ENCODE results near the genes TAFA3 and RSBN1.

GRCh38 chr1:112056925-112057299 lies 67.4 kb upstream of the KCND3 start:
- RRBS: no CpG with 5 or more reads among the region's 3 CpGs

DNA sequence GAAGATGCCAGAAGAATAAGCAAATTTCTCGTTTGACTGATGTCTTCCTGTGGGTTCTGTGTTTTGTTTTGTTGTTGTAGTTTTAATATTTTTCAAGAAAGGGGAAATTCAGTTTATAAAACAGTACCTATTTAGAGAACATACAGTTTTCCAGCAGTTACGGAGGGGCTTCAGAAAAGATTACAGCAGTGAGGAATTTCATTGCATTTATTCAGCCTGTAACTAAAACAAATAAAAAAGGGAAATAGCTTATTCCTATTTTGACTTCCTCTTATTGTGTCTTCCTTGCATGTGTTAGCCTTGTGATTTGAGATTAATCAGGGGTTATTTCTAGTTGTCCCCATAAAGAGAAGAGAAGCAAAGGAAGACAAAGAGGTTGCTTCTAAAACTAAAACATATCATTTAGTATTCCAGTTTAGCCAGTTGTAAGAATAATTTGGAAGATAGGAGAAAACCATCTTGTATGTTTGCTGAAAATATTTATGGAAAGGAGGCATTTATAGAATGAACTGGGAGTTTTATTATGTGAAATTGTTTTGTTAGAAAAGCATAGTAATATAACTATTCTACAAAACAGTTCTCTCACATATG lies 35.1 kb downstream of the CTTNBP2NL start:
- RRBS: no CpG with 5 or more reads among the region's 2 CpGs

DNA sequence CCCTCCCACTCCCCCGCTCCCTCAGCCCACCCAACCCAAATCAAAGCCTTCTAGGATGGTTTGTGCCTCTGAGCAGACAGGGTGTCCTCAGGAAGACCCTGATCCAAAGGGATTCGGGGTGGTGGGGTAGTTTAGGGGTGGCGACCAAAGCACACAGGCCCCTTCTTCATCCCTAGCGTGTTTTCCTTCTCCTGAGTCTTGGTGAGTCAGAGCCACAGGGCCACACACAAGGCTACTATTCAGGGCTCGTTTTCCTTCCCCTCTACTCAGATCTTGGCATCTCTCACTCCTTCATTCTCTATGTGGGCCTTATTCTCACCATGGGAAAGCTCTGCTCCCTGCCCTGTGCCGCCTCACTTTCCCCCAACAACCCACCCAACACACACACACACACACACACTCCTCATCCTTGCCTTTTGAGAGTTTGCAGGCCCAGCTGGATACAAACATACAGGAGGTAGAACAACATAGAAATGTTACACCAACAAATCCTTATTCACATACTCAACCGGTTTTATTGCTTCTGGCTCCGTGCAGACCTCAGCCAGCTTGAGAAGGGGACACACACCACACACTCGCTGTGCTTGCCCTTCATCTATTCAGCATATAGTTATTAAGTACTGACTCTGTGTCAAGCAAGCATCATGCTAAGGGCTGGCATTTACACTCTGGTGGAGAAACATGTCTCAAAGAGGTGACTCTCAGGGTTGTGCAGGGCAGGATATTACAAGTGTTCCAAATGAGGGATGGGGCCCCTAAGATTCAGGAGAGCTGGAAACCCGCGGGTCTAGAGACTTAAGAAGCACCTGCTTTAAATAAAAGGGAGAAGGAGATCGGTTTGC lies 43.5 kb upstream of the WNT2B start:
- RRBS: no CpG with 5 or more reads among the region's 12 CpGs

GRCh38 chr1:112472017-112472553 lies 36.7 kb upstream of the WNT2B start:
- RRBS: no CpG with 5 or more reads among the region's 2 CpGs

DNA sequence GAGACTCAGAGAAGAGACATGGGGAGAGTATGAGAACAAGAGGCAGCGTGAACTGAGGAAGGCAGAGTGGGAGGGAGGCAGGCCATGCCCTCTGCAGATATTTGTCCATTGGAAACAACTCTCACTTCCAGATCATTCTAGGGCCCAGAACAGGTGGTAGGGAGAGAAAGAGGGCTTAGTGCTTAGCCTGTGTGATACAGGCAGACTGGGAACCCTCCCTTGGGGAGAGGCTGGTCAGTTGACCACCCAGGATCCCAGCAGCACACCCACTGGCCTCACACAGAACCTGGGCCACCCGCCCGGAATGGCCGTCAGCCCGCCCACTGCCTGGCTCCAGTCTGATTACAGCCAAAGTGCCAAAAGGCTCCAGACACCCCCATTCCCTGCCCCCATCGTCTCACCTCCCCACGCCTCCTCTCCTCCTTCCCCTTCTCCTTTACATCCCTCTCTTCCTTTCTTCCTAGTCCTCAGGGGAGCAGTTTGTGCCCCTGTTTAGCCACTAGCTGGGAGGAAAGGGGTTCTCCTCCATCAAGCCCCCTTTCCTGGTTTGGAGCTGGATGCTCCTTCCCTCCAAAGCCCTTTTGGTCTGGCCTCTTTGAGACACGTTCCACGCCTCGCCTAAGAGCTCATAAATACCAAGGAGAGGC lies 4.8 kb upstream of the WNT2B start:
- RRBS: no CpG with 5 or more reads among the region's 10 CpGs

GRCh38 chr1:112520270-112520821 lies 11.6 kb downstream of the WNT2B start:
- RRBS: no CpG with 5 or more reads among the region's 11 CpGs

DNA sequence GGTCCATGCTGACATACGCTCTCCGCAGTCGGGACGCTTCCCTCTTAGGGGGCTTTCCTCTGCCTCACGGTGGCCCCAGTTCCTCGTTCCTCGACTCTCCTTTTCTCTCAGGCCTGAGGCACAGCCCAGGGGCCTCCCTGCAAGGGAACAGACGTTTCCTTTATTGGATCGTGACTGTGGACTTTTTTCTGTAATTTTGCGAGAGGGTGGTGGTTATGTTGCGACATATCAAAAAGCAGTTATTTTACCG lies 283 bp downstream of the CAPZA1 start:
- RRBS: no CpG with 5 or more reads among the region's 12 CpGs

DNA sequence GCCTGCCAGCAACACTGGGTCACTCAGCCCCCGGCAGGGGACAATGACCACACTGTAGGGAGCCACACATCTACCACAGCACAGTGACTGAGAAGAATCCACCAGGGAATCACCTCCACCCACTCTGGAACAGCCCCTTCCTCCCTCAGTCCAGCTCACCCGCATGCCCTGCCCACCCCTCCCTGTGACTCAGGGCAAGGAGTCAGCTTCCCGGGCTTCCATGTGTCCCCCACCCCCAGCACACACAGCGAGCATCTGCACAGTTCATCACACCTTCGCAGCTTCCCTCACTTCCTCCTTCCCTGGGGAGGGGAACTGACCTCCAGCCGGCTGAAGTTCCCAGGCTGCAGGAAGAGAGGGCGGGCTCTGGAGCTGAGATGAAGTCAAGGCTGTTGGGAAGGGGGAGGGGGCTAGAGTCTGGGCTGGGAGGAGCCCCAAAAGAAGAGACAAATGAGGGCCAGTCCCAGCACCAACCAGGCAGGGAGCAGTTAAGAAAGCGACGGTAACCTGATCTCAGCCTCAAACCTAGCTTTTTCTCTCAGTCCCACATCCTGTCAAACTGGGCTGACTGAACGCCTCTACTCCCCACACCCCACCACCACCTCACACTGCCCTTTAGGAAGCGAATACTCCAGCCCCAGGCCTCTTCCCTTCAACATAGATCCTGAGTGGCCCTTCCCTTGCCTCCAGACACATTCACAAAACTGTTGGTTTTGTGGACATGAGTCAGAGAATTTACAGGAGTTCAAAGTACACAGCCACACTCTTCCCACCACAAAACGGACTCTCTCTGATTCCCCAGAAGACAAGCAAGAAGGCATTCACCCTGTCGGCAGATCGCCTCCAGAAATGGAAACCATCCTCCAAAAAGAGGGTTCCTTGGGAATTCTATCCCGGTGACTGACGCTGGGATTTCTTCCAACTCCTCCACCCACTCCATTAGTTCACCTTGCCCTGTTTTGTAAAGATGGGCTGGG lies 1.9 kb downstream of the RHOC start:
- RRBS: no CpG with 5 or more reads among the region's 16 CpGs

GRCh38 chr1:112718510-112719155 lies at the start of gene TAFA3:
TSS of gene TAFA3 (plus strand) at chr1:112718905.
- RRBS: 8% methylated on average over 16 of the region's 39 CpGs

DNA sequence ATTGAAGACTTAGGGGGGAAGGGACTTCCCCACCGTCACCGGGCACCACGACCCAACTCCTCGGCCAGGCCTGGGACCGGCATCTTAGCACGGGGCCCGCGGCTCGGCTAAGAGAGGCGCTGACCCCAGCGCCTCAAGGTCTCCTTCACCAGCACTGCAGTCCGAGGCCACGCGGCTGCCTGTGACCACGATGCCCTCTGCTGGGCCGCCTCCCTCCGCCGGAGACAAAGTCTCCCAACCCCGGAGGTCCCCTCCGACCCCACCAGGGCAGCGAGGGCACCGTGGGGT lies 340 bp downstream of the SLC16A1 start:
- RRBS: 2% methylated on average over 4 of the region's 22 CpGs

DNA sequence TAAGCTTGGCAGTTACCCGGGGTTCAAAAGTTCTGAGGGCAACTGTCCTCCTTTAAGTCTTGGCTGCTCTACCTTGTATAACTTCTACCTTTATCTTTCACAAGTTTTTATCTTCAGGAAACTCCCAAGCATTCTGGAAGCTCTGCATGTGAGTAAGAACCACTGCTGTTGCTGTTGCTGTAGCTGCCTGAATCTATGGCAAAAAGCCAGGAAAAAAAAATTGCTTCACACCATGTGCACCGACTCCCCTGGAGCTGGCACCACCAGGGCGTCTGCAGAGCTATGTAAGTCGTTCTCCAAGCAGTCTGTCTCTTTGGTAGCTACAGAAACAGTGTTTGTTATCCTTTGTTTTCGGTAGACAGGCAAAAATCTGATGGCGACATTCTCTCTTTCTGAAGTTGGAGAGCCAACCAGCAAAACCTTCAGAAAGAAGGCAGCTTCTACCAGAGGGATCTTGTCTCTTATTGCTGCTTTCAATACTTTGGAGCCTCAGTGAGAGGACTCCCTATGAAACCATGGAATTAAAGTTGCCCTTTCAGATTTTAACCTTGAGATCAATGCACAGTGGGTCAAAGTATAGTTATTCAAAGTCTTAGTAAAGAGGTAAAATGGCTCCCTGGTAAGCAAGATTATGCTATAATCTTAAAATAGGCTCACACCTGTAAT lies 43.0 kb upstream of the SLC16A1 start:
- RRBS: no CpG with 5 or more reads among the region's 6 CpGs

GRCh38 chr1:113114419-113115253 lies 41.6 kb downstream of the LRIG2 start:
- RRBS: no CpG with 5 or more reads among the region's 6 CpGs

DNA sequence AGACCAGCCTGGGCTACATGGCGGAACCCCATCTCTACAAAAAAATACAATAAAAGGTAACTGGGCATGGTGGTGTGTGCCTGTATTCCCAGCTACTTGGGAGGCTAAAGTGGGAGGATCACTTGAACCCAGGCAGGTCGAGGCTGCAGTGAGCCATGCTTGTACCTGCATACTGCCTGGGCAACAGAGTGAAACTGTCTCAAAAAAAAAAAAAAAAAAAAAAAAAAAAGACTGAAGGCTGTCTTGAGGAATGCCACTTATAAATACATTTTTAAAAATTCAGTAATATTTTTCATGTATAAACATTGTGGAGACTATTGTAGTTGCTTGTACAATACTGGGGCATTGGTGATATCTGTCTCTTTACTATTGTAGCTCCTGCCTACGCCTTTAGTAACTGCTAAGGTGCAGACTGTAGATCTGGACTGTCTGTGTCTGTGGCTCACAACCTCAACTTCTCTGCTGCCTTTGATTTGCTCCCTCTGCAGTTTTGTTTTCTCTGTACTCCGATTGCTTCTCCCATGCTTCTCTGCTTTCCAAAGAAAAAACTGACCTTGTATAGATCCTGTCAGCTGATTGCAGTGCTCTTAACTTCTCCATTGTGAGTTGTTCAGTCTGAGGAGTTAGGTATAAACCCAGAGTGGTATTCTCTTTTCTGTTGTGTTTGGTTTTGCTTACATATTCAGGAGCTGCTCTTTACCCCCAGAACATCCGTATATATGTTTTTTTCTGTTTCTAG lies 15.1 kb downstream of the MAGI3 start:
- RRBS: no CpG with 5 or more reads among the region's 5 CpGs

GRCh38 chr1:113488575-113489465 lies 98.5 kb downstream of the MAGI3 start:
- RRBS: no CpG with 5 or more reads among the region's 7 CpGs

- RRBS: no CpG with 5 or more reads among the region's 10 CpGs
Measured at GRCh38 chr1:113496938-113497301, 106.6 kb downstream of the MAGI3 start.

DNA sequence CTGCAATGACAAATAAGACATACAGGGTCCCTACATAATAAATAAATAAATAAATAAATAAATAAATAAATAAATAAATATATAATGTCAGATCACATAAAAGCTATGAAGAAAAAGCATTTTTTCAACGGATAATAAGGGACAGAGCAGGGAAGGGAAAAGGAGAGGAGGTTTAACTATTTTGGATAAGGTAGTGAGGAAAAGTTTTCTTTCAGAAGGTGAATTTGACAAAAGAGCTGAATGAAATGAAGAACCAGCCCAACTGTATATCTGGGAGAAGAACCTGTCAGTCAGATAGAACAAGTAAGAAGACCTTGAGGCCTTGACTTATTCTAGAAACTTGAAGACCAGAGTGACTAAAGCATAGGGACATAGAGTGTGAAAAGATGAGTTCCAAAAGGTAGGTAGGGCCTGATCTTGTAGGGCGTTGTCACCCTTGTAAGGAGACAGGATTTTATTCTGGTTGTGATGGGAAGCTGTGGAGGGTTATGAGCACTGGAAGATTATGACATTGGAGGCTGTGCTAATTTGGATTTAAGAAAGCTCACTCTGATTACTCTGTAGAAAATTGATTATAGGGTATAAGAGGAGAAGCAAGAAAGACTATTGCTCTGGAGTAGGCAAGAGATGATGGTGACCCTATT lies 115.3 kb downstream of the MAGI3 start:
- RRBS: no CpG with 5 or more reads among the region's 2 CpGs

DNA sequence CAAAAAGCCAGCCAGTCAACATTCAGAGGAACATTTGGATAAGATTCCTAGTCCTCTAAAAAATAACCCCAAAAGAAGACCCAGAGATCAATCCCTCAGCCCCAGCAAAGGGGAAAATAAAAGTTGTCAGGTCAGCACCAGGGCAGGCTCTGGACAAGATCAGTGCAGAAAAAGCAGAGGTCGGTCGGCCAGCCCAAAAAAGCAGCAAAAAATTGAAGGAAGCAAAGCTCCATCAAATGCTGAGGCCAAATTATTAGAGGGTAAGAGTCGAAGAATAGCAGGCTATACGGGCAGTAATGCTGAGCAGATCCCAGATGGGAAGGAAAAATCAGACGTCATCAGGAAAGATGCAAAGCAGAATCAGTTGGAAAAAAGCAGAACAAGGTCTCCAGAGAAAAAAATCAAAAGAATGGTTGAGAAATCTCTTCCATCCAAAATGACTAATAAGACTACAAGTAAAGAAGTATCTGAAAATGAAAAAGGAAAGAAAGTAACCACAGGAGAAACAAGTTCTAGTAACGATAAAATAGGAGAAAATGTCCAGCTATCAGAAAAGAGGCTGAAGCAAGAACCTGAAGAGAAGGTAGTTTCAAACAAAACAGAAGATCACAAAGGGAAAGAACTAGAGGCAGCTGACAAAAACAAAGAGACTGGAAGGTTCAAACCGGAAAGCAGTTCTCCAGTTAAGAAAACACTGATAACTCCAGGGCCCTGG lies 75.9 kb downstream of the PHTF1 start:
- RRBS: no CpG with 5 or more reads among the region's 7 CpGs

DNA sequence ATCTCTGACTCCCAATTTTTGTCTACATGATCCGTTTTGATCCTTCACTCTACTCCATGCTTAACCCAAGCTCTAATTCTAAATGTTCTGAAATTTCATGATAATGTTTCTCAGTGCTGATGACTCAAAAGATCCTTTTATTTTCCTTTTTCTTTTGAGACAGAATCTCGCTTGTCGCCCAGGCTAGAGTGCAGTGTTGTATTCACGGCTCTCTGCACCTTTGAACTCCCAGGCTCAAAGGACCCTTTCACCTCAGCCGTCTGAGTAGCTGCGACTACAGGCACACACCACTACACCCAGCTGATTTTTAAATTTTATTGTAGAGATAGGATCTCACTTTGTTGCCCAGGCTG lies 11.5 kb downstream of the PHTF1 start:
- RRBS: no CpG with 5 or more reads among the region's 6 CpGs

- RRBS: no CpG with 5 or more reads among the region's 36 CpGs
Measured at GRCh38 chr1:113812353-113812788, at the start of gene RSBN1. TSS of gene RSBN1 (minus strand) at chr1:113812476.